SK-N-MC (cell line): Measurements from ENCODE around the gene MAP2K1.

GRCh38 chr15:65539447-65539646, 9.1 kb downstream of the HACD3 start:
- RRBS = no CpG with 5 or more reads among the region's 4 CpGs

- RRBS = no CpG with 5 or more reads among the region's 3 CpGs
Observed at GRCh38 chr15:65789124-65789601, 2.9 kb downstream of the DENND4A start.

DNA sequence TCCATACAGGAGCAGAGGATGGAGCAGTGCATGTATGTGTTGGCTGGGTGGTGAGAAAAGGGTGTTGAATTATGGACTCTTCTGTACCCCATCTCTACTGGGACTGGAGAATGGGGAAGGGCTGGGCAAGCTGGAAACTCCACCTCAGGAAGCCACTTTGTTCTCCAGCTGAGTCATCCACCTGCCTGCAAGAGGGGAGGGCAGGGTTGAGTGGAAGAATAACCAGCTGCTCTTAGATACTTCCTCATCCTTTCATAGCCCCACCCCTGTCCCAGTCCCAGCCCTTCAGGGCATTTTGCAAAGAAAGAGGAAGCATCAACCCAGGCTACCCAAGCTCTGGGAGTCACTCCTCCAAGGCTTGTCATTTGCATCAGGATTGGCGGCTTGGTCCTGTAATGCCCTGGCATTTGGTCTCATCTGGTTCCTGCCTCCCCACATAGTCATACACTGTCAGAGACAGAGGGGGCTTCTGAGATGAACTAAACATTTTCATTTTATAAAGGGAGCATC, 33.1 kb downstream of the RAB11A start:
- RRBS = no CpG with 5 or more reads among the region's 1 CpG

- RRBS = 4% methylated on average over 1 of the region's 5 CpGs
Observed at GRCh38 chr15:66236351-66236866, 17.1 kb downstream of the MEGF11 start.

GRCh38 chr15:66293773-66294488, 563 bp downstream of the DIS3L start:
- RRBS = 2% methylated on average over 27 of the region's 53 CpGs

GRCh38 chr15:66386494-66387710, at the start of gene MAP2K1:
Gene MAP2K1, plus strand, starts transcription at chr15:66386912.
- RRBS = under 1% methylated on average over 61 of the region's 121 CpGs

GRCh38 chr15:66444056-66444389, 53.5 kb downstream of the SNAPC5 start:
- RRBS = no CpG with 5 or more reads among the region's 8 CpGs

DNA sequence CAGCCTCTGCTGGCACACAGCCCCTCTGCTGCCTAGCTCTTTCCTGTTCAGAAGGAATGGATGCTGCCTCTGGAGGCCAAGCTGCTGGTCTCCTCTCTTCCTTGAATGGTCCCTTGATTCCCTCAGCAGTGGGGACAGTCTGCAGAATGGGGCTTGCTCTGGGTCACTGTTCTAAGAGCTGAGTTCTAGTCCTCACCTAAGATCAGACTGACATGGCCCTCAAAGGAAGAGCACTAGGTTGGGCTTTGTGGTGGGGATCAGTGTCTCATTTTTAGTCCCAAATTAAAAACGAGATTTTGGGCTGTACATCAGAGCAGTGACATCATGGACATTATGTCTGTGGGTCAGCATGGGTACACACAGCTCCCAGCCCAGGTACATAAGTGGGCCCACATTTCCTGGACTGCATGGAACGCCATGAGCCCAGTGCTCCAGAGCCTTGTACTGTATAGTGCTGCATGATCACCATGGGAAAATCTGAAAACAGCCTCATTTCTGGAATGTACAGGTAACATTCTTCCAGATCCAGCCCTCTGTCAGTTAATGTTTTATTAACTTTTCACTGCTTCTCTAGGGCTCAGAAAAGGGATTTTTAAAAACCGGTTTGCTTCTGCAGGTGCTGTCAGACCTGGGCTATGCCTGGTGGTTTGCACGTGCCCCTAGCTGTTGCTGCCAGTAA, 9.3 kb downstream of the SNAPC5 start:
- RRBS = no CpG with 5 or more reads among the region's 4 CpGs

- RRBS = no CpG with 5 or more reads among the region's 13 CpGs
Observed at GRCh38 chr15:66500900-66501734, 3.5 kb downstream of the RPL4 start.

DNA sequence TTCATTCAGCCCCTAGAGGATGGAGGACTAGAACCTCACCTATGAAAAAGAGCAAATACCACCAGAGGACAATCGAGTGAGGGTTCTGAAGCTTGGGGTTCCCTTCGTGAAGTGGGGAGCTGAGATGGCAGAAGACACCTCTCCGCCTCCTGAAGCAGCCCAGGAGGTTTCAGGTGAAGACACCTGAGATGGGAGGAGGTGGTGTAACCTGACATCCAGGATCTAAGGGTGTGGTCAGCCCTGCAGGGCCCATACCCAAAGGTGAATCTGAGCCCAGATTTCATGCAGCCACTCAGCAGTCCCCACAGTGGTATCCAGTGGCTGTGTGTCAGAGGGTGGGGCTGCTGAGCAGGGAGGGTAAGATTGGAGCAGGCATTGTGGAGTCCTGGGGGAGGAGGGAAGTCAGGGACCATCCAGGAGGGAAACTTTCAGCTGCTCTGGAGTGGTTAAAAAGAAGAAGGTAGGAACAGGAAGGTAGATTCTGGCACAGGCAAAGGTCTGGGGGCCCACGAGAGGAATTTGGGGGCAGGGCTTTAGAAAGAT, 46.1 kb upstream of the SMAD6 start:
- RRBS = no CpG with 5 or more reads among the region's 4 CpGs

DNA sequence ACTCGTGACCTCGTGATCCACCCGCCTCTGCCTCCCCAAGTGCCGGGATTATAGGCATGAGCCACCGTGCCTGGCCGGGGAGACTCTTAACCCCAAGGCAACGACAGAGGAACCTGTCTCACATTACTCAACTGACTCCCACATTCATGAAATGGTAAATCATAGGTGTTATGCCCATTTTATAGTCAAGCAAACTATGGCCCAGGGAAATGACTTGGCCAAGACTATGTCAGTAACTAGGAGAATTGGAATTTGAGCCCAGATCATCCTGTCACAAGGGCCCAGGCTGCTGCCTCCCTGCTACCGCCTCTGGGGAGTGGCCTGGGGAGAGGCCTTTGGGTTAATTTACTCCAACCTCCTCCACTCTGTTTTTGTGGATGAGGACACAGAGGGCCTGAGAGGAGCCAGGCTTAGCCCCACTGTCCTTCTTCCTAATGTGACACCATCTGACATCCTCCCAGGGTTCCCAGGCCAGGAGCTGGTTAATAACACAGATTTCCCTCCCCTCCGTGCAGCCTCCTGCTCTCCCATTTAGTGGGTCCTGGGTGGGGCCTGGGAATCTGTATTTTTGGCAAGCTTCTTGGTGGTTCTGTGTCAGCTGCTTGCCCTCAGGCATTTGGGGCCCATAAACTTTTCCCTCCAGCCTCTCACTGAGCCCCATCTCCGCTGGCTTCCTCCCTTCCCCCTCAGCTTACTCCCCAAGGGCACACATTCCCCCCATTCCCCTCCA, 45.1 kb upstream of the SMAD6 start:
- RRBS = no CpG with 5 or more reads among the region's 10 CpGs

DNA sequence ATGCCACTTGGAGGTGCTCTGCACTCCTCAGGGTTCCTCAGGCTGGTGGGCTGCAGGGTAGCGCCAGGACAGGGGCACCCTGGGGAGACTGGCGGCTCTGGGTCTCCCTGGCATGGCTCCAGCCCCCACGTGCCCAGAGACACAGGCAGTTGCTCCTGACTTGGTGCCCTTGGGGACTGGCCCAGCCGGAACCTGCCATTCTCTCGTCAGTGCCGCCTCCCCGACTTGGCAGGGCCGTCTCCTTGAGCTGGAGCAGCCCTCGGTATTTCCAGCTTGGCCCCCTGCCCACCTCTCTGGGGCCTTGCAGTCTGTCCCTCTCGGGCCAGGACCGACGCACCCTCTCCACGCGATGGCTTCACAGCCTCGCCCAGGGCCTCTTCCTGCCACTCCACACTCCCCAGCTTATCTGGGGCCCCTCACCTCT, 61.2 kb downstream of the SMAD6 start:
- RRBS = no CpG with 5 or more reads among the region's 15 CpGs

DNA sequence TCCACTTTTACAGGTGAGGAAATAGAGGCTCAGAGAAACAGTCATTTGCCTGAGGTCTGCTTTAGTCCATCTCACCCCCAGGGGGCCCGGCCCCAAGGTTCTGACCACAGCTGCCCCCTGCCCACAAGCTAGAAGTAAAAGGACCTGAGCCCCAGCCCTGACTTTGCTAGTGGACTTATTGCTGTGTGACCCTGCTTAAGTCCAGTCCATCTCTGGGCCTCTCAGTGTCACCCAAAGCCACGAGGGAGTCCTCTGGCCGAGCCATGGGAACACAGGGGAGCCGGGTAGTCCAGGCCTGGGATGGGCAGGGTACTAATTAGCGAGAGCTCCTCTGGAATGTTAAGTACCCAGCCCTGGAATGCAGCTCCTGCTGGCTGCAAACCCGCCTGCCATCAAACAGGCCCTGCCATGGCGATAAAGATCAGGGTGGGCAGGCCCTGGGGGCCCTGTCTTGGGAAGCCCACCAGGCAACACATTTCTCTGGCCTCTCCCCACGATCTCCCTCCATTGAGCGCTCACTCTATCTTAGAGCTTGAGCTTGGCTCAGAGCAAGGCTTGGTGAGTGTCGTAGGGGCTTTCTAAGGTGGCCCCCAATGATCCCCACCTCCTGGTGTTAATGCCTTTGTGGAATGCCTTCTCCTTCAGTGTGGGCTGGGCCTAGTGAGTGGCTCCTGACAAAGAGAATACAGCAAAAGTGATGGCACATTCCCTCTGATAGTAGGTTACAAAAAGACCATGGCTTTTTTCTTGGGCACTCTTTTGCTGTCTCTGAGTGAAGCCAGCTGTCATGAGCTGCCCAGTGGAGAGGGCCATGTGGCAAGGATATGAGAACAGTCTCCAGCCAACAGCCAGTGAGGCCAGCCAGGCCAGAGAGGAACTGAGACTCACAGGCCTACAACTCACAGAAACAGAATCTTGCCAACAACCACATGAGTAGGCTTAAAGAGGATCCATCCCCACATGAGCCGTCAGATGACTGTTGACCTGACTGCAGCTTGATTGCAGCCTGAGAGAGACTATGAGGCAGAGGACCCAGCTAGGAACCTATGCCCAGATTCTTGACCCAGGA, 133.1 kb downstream of the SMAD6 start:
- RRBS = no CpG with 5 or more reads among the region's 11 CpGs

- RRBS = no CpG with 5 or more reads among the region's 13 CpGs
Observed at GRCh38 chr15:67013655-67014214, 51.7 kb upstream of the SMAD3 start.

DNA sequence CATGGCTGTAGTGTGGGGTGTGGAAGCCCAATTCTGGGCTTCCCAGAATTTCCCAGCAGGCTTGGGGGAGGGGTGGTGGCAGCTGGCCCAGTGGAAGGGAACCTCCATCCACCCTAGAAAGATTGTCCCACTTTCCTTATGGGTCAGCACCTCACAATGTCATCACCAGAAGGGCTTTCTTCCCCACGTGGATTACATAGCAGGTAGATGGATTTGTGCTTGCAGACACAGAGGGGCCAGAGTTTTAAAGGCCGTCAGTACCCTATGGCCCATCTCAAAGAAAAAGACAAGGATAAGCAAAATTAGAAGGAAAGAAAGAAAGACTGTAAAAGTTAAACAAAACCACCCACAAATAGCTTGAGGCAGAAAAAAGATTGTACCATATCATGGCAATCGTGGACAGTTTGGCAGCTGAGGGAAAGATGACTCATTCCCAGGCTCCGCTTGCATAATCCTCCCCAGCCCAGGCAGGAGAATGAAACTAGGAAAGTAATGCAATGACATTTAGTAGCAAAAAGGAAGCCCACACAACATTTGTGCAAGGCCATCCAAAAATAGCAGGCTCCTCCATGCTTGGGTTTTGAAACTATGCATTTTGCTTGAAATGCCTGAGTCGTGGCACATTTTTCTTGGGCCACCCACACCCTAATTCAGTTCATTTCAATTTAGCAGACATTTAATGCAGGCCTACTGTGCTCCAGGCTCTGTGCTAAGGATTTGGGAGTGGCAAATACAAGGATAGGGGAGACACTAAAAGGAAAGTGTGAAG, 41.1 kb upstream of the SMAD3 start:
- RRBS = no CpG with 5 or more reads among the region's 5 CpGs

GRCh38 chr15:67050218-67050883, 15.1 kb upstream of the SMAD3 start:
- RRBS = no CpG with 5 or more reads among the region's 7 CpGs

DNA sequence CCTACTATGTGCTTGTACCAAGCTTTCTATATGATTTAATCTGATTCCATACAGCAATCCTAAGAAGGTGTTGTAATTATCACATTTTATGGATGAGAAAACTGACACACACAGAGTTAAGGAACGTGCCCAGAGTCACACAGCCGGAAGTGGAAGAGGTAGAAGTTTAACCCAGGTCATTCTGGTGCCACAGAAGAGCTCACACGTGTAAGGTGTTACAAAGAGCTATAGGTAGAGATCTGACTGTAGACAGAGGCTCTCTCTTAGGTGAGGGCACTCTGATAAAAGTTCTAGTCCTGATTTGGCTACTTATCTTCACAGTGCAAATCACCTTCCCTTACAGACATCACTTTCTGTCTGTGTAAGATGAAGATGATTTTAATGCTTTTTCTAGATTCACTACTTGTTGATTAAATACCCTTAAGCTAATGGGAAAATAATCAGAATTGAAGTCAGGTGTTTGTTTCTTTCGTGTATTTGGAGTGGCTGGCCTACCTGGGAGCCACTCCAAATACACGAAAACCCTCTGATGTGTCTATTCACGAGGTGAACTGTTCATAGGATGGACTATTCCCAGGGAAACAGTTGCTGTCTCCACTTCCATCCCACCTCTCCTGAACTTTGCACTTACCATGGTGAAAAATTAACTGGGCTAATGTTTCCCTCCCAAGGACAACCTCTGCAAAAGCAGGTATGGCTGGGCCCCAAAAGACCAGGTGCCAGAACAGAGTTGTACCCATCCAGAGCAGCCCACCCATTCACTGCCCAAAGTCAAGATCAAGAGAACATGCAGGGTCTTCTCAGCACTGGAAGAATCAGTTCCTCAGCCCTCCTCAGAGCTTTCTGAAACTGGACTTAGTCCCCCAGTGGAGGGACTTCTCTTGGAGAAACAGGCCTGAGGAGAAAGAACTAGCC, 3.1 kb upstream of the SMAD3 start:
- RRBS = no CpG with 5 or more reads among the region's 6 CpGs

DNA sequence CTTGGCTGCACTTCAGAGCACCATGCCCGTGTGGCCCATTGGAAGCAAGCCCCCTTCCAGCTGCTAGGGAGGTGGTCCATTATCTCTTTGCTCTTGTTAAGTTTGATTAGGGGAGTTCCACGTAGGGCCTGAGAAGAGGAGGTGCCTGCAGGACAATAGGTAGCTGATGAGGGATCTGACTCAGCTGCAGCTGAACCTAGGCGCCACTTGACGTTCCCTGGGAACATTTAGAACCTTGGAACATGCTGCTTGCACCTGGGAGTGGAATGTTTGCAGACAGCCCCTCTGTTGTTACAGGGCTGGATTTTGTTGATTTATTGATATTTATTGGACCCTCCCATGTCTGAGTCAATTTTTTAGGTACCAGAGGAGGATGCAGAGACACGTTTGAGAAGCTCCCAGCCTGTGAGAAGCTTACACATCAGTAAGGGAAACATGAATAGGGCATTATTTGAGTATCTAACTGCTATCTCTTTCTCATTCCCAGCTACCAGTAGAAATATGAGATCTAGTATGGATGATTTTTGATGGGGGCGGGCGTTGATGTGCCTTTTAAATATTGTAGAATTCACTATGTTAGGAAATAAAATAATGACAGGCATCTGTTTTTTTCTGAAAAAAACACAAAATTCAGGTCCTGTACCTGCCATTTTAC, 4.9 kb downstream of the SMAD3 start:
- RRBS = no CpG with 5 or more reads among the region's 7 CpGs

GRCh38 chr15:67072450-67073469, 7.4 kb downstream of the SMAD3 start:
- RRBS = no CpG with 5 or more reads among the region's 5 CpGs

- RRBS = no CpG with 5 or more reads among the region's 20 CpGs
Observed at GRCh38 chr15:67093320-67094334, 28.2 kb downstream of the SMAD3 start.